Adrenal gland (tissue), 7 donors: ENCODE data around the gene HK1.

- PRO-cap, 3 experiments, result peak in 3 of 3 experiments; most common plus-strand start chr10:68074172 (in 1); most common minus-strand start chr10:68074089 (in 1)
- RAMPAGE, long total RNA, 4 experiments, result no peak in any of the 4 experiments
- RRBS, result no CpG with 5 or more reads among the region's 15 CpGs
These were observed 1.2 kb downstream of the HERC4 start for GRCh38 chr10:68073661-68074509.

- PRO-cap, 3 experiments, result no peak in any of the 3 experiments
- RAMPAGE, long total RNA, 4 experiments, result no peak in any of the 4 experiments
- RRBS, result no CpG with 5 or more reads among the region's 4 CpGs
These were observed 33.5 kb downstream of the MYPN start for GRCh38 chr10:68142803-68143115.

GRCh38 chr10:68554984-68555355, 5.2 kb upstream of the TET1 start:
- PRO-cap, 3 experiments, result no peak in any of the 3 experiments
- RAMPAGE, long total RNA, 4 experiments, result no peak in any of the 4 experiments
- RRBS, result no CpG with 5 or more reads among the region's 16 CpGs

- PRO-cap, 3 experiments, result peak in 2 of 3 experiments; most common plus-strand start chr10:69057570 (in 1); most common minus-strand start chr10:69057421 (in 2)
- RAMPAGE, long total RNA, 4 experiments, result no peak in any of the 4 experiments
- RRBS, result no CpG with 5 or more reads among the region's 16 CpGs
These were observed 30.5 kb upstream of the SRGN start for GRCh38 chr10:69057196-69058065.

GRCh38 chr10:69065395-69066306, 22.3 kb upstream of the SRGN start:
- PRO-cap, 3 experiments, result peak in 2 of 3 experiments; most common plus-strand start chr10:69065520 (in 1); most common minus-strand start chr10:69065501 (in 1)
- RAMPAGE, long total RNA, 4 experiments, result no peak in any of the 4 experiments
- RRBS, result no CpG with 5 or more reads among the region's 8 CpGs

- PRO-cap, 3 experiments, result peak in 2 of 3 experiments; most common plus-strand start chr10:69093579 (in 2)
- RAMPAGE, long total RNA, 4 experiments, result no peak in any of the 4 experiments
- RRBS, result no CpG with 5 or more reads among the region's 16 CpGs
These were observed 5.6 kb downstream of the SRGN start for GRCh38 chr10:69093342-69094029.

DNA sequence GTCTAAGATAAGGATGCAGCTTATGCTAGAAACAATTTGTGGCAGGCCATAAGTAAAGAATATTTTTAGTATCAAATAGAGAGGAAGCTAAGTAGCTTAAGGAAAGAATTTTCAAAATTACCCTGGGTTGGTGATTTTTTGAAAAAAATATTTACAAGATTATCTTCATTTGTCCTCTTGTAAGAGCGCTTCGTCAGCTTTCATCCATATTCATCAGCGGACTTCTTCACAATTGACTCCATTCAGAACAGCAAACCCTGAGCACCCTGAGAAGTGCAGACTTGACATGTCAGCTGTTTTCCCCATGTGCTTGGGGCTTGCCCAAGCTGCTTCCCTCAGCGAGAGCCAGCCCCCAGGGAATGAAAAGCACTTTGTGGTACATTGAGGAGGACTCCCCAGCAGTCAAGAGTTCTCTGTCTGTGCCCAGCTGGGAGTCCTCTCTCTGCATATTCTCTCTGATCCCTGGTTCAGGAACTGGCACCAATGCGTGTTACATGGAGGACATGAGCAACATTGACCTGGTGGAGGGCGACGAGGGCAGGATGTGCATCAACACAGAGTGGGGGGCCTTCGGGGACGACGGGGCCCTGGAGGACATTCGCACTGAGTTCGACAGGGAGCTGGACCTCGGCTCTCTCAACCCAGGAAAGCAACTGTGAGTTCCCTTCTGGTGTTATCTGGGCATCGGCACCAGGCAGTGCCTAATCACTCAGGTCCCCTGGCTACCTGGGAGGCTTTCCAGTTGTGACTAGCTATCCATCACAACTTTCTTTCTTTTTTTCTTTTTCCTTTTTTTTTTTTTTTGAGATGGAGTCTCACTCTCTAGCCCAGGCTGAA, 22.8 kb downstream of the HKDC1 start:
- PRO-cap, 3 experiments, result no peak in any of the 3 experiments
- RAMPAGE, long total RNA, 4 experiments, result no peak in any of the 4 experiments
- RRBS, result no CpG with 5 or more reads among the region's 14 CpGs

GRCh38 chr10:69318026-69319006, at the start of gene HK1:
Gene HK1, plus strand, starts transcription at chr10:69318847.
- PRO-cap, 3 experiments, result peak in 3 of 3 experiments; most common plus-strand start chr10:69318865 (in 3); most common minus-strand start chr10:69318701 (in 3)
- RAMPAGE, long total RNA, 4 experiments, result start-site peak on the plus strand in 3 of 4 experiments, at chr10:69318834-69318901 at its widest, 226 to 816 reads per replicate
- RRBS, result 8% methylated on average over 68 of the region's 110 CpGs

DNA sequence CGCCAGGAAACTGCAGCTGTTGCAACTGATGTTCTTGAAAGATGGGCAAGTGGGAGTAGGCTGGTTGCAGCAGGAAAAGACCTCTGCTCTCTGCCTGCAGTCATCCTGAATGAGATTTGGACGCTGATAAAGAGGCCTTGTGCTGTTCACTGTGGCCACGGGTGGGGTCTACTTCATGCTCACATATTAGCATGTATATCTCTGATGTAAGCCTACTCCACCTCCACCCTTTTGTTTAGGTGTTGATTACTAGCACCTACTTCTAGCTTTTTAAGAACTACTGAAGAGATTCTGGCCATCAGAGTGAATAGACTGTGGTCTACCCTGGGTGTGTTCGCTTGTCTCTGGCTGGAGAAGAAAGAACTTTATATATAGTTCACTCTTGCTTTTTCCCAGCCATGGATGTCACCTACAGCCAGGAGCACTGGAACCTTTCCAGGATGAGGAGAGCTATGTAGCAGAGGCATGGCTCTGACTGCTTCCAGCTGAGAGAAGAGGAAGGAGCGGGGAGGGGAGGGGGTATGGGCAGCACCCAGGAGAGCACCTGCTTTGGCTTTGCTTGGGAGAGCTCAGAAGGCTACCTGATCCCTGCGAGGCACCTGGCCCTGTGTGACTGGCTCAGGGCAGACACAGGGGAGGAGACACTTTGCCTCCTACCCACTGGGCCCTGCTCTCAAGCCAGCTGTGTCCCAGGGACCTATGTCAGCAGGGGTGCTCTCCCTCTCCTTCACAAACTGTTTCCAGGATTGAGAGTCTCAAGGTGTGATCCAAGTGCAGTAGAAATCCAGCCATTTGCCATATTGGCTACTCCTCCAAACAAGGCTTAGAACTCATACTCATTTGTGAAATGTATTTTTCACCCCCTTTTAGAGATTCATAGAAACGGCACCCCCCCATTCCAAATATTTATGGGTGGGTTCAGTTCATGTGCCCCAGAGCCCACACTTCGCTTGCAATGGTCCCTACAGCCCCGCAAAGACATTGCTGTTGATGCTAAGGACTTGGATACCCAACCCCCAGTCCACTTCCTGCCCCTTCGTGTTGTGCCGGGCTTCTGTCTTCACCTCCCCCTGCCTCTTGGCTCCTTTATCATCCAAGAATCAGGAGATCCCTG, 26.8 kb downstream of the HK1 start:
- PRO-cap, 3 experiments, result no peak in any of the 3 experiments
- RAMPAGE, long total RNA, 4 experiments, result no peak in any of the 4 experiments
- RRBS, result no CpG with 5 or more reads among the region's 11 CpGs

DNA sequence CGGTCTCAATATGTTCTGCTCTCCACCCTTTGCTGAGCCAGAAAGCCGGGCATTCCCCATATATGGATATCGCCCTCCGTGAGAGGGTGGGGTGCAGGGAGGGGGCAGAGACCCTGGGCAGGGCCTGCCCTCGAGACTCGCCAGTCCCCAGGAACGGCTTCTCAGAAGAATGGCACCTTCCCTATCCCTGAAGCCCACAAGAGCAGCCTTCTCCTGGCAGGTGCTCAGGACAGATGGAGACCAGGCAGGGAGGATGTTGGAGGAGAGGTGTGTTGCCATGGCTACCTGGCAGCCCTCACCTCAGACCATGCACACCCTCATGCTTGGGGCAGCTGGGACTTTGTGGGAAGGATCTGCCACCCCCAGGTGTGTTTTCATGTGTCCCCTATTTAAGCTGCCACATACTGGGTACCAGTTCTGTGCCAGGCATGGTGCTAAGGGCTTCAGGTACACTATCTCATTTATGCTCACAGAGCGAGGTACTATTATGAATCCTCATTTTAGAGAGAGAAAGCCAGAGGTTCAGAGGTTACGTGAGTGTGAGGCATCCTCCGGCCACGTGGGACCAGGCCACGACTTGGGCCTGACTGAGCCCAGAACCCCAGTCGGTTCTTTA, 3.2 kb downstream of the TACR2 start:
- PRO-cap, 3 experiments, result no peak in any of the 3 experiments
- RAMPAGE, long total RNA, 4 experiments, result no peak in any of the 4 experiments
- RRBS, result 0% methylated on average over 1 of the region's 13 CpGs

GRCh38 chr10:69438554-69439218, 12.6 kb upstream of the TSPAN15 start:
- PRO-cap, 3 experiments, result no peak in any of the 3 experiments
- RAMPAGE, long total RNA, 4 experiments, result no peak in any of the 4 experiments
- RRBS, result no CpG with 5 or more reads among the region's 9 CpGs

- PRO-cap, 3 experiments, result no peak in any of the 3 experiments
- RAMPAGE, long total RNA, 4 experiments, result no peak in any of the 4 experiments
- RRBS, result no CpG with 5 or more reads among the region's 4 CpGs
These were observed 2.6 kb downstream of the TSPAN15 start for GRCh38 chr10:69453822-69454332.

- PRO-cap, 3 experiments, result no peak in any of the 3 experiments
- RAMPAGE, long total RNA, 4 experiments, result no peak in any of the 4 experiments
- RRBS, result no CpG with 5 or more reads among the region's 8 CpGs
These were observed 5.8 kb downstream of the TSPAN15 start for GRCh38 chr10:69456898-69457596.

- PRO-cap, 3 experiments, result peak in 2 of 3 experiments; most common plus-strand start chr10:69472729 (in 1); most common minus-strand start chr10:69472586 (in 1)
- RAMPAGE, long total RNA, 4 experiments, result no peak in any of the 4 experiments
- RRBS, result no CpG with 5 or more reads among the region's 5 CpGs
These were observed 21.3 kb downstream of the TSPAN15 start for GRCh38 chr10:69472467-69473080.

- PRO-cap, 3 experiments, result no peak in any of the 3 experiments
- RAMPAGE, long total RNA, 4 experiments, result no peak in any of the 4 experiments
- RRBS, result no CpG with 5 or more reads among the region's 6 CpGs
These were observed 28.4 kb downstream of the TSPAN15 start for GRCh38 chr10:69479343-69480294.

- PRO-cap, 3 experiments, result no peak in any of the 3 experiments
- RAMPAGE, long total RNA, 4 experiments, result no peak in any of the 4 experiments
- RRBS, result no CpG with 5 or more reads among the region's 6 CpGs
These were observed 87.4 kb downstream of the COL13A1 start for GRCh38 chr10:69889142-69889517.

GRCh38 chr10:69912491-69913052, 110.9 kb downstream of the COL13A1 start:
- PRO-cap, 3 experiments, result no peak in any of the 3 experiments
- RAMPAGE, long total RNA, 4 experiments, result no peak in any of the 4 experiments
- RRBS, result no CpG with 5 or more reads among the region's 7 CpGs

DNA sequence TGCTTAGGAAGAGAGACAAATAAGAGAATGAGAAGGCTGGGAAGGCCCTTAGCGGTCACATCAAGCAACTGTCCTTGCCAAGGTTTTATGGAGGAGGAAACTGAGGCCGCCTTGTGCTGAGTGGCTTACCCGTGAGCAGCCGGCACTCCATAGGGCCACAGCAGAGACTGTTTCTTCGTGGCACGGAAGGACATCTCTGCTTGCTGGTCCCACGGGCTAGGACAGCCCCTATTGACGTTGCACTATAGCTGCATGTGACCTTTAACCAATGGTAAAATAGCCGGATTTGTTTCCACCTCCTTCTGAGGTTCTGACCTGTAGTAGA, 96.1 kb upstream of the MACROH2A2 start:
- PRO-cap, 3 experiments, result no peak in any of the 3 experiments
- RAMPAGE, long total RNA, 4 experiments, result no peak in any of the 4 experiments
- RRBS, result no CpG with 5 or more reads among the region's 9 CpGs

- PRO-cap, 3 experiments, result no peak in any of the 3 experiments
- RAMPAGE, long total RNA, 4 experiments, result no peak in any of the 4 experiments
- RRBS, result no CpG with 5 or more reads among the region's 6 CpGs
These were observed 15.8 kb downstream of the PPA1 start for GRCh38 chr10:70217355-70217993.

DNA sequence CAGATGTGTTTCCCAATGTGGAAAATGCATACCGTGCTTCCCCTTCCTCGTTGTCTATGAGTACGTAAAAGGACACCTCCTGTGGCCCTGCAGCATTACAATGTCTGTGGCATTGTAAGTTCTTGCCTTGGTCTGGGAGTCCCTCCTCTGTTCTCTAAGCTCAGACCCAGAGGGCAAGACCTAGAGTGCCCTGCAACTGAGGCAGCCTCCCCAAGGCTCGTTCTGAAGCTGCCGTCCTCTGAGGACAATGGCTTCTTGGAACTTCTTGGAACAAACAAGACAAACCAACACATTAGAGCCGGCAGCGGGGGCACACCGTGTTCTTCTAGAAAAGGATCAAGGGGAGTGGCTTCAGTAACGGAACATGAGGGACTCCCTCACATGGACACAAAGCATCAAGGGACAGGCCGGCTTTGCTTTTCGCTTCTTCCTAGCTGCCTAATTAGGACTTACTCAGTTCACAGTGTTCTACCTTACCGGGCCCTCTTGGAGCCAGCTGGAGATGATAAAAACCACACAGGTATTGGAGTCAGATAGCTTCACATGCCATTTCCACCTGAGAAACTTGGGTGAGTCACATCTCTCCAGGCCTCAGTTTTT, 20.9 kb upstream of the PPA1 start:
- PRO-cap, 3 experiments, result no peak in any of the 3 experiments
- RAMPAGE, long total RNA, 4 experiments, result no peak in any of the 4 experiments
- RRBS, result no CpG with 5 or more reads among the region's 12 CpGs